ENCODE measurements around a stretch of chr1.

DNA sequence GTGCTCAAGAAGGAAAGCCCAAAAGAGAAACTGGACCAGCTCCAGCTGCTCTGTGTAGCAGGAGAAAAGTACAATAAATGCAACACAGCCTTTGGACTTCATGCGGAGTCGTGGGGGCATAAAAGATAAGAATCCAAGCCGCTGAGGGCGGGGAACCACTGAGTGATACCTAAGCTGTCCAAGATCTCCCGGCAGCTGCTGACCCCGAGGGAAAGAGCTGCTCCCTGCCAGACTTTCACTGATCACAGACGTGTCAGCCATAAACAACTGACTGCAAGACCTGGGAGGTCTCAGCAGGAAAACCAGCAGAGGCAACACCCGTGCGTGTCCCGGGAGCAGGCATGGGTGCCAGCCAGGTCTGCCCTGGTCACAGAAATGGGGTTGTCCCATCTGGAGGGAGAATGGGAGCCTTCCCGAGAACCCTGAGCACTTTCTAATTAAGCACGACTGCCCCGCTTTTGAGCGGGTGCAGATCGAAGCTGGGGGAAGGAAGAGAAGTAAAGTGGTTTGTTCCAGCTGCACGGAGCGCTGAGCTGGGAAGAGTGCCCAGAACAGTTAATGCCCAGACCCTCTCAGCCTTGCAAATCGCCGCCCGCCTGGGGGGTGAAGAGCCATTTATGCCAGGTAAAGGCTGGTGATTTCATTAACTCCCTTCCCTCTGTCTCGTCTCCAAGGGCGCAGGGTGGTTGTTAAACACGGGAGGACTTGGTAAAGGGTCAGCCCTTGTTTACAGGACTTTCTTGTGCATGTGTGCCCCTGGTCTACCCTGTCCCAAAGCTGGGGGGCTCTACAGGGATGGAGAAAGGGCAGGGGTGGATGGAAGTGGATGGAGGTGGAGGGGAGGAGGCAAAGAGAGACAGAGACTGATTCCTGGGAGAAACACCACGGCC lies 37.6 kb downstream of the C1orf127 start:
- PRO-cap, 2 experiments = no peak in any of the 2 experiments

DNA sequence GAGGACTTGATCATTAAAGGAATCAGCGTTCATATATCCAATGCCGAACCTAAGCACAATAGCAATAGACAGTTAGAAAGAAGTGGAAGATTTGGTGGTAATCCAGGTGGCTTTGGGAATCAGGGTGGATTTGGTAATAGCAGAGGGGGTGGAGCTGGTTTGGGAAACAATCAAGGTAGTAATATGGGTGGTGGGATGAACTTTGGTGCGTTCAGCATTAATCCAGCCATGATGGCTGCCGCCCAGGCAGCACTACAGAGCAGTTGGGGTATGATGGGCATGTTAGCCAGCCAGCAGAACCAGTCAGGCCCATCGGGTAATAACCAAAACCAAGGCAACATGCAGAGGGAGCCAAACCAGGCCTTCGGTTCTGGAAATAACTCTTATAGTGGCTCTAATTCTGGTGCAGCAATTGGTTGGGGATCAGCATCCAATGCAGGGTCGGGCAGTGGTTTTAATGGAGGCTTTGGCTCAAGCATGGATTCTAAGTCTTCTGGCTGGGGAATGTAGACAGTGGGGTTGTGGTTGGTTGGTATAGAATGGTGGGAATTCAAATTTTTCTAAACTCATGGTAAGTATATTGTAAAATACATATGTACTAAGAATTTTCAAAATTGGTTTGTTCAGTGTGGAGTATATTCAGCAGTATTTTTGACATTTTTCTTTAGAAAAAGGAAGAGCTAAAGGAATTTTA lies 9.8 kb downstream of the TARDBP start:
- PRO-cap, 2 experiments = no peak in any of the 2 experiments

DNA sequence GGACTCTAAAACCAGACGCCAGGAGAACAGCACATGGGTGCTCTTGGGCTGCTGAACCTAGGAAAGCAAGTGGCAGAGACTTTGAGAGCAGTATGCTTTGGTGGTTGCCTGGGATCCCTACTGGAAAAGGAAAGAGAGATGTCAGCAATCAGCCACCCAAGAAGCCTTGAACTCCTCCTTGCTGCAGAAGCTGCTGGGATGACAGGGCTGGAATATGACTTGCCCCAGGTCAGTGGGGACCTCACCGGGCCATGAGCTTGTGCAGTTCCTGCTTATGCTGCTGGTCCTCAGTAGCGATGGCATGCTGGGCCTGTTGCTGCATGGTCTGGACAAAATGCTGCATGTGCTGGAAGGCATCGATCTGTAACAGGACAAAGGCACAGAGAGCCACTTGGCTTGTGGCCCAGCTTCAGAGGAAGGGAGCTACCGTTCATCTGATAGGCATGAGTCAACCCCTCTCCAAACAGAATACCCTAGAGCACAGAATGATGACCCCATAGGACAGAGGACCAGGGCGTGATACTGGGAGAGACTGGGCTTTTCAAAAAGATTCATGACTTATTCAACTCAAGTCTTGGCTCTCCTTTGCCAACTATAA lies 34.5 kb upstream of the EXOSC10 start:
- PRO-cap, 2 experiments = no peak in any of the 2 experiments

DNA sequence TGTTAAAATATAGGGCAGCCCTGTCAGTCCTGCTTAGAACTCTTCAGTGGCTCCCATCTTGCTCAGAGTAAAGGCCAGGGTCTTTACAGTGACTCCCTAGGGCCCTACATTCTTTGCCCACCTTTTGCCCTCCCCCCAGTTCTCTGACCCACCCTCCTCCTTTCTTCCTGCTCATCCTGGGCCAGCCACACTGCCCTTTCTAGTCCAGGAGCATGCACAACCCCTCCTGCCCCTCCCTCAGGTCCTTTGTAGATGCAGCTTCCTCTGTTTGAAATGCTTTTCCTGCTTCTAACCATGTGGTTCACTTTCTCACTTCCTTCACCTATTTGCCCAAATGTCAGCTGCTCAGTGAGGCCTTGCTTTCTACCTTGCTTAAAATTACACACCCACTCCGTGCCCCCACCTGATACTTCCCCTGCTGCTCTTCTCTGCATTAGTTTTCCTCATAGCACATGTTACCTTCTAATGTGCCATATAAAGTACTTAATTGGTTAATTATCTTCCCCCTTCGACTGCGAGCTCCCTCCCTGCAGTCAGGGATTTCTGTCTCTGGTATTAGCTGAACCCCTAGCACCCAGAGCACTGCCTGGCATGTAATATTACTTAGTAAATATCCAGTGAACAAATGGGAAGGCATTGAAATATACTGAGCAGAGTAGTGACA lies 8.0 kb downstream of the UBIAD1 start:
- PRO-cap, 2 experiments = no peak in any of the 2 experiments

- PRO-cap, 2 experiments = no peak in any of the 2 experiments
Observed at GRCh38 chr1:11600961-11601323, 53.3 kb downstream of the FBXO2 start.

DNA sequence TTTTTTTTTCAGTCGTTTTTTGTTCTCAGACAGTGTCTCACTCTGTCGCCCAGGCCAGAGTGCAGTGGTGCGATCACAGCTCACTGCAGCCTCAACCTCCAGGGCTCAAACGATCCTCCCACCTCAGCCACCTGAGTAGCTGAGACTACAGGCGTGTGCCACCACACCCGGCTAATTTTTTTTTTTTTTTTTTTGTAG lies 19.4 kb downstream of the MTHFR start:
- PRO-cap, 2 experiments = no peak in any of the 2 experiments

GRCh38 chr1:11804484-11804731 lies 1.4 kb downstream of the MTHFR start:
- PRO-cap, 2 experiments = no peak in any of the 2 experiments

DNA sequence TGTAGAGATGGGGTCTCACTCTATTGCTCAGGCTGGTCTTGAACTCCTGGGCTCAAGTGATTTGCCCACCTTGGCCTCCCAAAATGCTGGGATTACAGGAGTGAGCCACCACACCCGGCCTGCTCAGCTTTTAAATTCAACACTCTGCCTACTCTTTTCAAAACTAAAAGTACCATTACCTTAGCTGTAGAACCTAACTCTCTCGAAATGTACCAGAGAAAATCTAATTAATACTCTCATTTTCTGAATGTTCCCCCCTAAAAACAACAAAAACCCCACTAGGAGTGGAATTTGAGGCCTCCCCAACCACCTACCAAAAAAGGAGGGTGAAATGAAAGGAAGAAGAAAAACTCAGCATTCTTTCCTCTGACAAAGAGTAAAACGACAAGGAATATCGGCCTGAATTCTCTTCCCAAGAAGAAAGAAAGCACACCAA lies 2.3 kb downstream of the NPPA start:
- PRO-cap, 2 experiments = no peak in any of the 2 experiments

DNA sequence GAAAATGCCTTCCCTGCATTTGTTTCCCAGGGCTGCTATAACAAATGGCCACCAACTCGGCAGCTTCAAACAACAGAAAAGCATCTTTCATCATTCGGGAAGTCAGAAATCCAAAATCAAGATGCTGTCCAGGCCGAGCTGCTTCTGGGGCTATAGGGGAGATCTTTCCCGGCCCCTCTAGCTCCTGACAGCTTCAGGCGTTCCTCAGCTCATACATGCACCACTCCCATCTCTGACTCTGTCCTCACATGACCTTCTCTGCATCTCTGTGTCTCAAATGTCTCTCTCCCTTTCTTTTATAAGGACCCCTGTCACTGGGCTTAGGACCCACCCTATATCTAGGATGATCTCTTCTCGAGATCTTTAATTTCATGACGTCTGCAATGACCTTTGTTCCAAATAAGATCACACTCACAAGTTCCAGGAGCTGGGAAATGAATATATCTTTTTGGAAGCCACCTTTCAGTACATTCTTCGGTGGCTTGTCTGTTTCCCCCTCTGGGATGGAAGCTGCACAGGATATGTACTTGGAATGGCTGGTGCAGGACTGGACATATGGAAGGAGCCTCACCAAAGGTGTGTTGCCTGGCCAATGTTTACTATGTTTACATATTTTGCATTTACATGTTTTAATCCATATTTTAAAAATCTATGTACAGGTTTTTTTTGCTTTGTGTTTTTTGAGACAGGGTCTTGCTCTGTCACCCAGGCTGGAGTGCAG lies 13.9 kb upstream of the NPPB start:
- PRO-cap, 2 experiments = no peak in any of the 2 experiments

- PRO-cap, 2 experiments = no peak in any of the 2 experiments
Observed at GRCh38 chr1:11913193-11913712, 13.0 kb downstream of the KIAA2013 start.

DNA sequence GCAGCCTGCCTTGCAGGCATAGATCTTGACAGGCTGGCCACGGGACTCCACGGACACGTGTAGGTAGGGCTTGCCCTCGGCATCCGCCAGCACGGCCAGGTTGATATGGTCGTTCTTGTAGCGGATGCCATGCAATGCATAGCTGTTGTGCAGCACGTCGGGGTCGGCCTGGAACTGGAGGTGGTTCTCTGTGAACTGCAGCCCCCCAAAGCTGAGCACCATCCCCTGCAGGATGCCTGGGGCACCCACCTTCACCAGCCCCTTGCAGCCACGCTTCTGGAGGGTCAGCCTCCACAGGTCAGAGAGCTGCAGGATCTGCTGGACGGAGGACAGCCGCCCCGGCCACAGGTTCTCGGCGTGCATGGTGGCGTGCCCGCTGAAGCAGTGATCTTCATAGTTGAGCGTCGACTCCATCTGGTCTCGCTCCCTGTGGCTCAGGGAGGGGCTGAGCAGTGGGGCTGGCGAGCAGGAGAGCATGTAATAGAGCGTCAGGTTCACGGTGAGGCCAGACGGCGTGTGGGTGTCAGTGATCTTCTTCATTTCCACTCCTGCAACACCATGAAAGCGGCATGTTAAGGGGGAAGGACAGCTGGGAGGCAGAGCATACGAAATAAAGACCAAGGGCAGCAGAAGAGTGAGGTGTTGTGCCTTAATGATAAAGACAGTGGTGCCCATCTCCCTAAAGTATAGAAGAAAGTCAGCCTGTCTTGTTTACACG lies 3.1 kb downstream of the KIAA2013 start:
- PRO-cap, 2 experiments = no peak in any of the 2 experiments

DNA sequence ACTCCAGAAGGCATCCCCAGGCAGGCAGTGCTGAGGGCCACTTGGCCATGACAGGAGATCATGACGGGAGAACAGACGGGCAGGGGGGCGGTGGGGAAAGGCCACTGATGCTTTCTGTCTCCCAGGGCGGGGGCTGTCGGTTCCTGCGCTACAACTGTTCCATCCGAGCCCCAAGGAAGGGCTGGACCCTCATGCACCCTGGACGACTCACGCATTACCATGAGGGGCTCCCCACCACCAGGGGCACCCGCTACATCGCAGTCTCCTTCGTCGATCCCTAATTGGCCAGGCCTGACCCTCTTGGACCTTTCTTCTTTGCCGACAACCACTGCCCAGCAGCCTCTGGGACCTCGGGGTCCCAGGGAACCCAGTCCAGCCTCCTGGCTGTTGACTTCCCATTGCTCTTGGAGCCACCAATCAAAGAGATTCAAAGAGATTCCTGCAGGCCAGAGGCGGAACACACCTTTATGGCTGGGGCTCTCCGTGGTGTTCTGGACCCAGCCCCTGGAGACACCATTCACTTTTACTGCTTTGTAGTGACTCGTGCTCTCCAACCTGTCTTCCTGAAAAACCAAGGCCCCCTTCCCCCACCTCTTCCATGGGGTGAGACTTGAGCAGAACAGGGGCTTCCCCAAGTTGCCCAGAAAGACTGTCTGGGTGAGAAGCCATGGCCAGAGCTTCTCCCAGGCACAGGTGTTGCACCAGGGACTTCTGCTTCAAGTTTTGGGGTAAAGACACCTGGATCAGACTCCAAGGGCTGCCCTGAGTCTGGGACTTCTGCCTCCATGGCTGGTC lies 5.5 kb upstream of the MFN2 start:
- PRO-cap, 2 experiments = no peak in any of the 2 experiments

- PRO-cap, 2 experiments = no peak in any of the 2 experiments
Observed at GRCh38 chr1:12079536-12079884, 16.4 kb downstream of the TNFRSF8 start.

DNA sequence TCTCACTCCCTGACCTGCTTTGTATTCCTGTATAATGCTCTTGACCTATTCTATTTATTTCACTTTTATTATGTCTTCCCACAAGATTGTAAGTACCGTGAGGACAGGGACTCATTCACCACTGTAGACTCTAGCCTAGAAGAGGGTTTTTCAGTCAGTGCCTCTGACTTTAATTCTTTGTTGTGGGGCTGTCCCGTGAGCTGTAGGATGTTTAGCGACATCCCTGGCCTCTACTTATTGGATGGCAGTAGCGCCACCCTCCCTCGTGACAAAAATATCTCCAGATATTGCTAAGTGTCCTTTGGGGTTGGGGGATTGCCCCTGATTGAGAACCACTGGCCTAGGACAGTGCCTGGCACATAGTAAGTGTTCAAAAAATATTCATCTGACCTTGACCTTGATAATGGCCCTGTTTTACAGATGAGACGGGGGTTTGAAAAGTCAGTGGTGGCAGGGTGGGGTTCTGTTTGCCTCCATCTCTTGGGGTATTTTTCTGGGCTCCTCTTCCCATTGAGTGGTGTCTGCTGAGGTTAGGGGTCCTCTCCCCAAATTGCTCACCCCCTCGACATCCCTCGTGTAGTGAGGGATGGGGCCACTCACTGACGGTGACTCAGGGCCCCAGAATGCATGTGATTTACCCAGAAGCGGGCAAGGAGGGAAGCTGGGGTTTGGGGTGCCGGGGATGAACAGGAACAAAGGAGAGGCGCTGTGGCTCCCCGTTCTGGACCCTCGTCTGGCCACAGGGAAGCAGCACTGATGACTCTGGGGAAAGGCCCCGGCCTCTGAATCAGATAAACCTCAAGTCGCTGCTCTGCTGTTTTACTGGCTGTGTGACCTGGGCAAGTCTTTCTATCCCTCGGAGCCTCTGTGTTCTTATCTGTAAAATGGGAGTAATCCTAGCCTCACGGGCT lies 5.0 kb downstream of the TNFRSF1B start:
- PRO-cap, 2 experiments = no peak in any of the 2 experiments

GRCh38 chr1:12185352-12186534 lies 19.0 kb downstream of the TNFRSF1B start:
- PRO-cap, 2 experiments = no peak in any of the 2 experiments

- PRO-cap, 2 experiments = no peak in any of the 2 experiments
Observed at GRCh38 chr1:12205318-12205555, 24.6 kb upstream of the VPS13D start.

DNA sequence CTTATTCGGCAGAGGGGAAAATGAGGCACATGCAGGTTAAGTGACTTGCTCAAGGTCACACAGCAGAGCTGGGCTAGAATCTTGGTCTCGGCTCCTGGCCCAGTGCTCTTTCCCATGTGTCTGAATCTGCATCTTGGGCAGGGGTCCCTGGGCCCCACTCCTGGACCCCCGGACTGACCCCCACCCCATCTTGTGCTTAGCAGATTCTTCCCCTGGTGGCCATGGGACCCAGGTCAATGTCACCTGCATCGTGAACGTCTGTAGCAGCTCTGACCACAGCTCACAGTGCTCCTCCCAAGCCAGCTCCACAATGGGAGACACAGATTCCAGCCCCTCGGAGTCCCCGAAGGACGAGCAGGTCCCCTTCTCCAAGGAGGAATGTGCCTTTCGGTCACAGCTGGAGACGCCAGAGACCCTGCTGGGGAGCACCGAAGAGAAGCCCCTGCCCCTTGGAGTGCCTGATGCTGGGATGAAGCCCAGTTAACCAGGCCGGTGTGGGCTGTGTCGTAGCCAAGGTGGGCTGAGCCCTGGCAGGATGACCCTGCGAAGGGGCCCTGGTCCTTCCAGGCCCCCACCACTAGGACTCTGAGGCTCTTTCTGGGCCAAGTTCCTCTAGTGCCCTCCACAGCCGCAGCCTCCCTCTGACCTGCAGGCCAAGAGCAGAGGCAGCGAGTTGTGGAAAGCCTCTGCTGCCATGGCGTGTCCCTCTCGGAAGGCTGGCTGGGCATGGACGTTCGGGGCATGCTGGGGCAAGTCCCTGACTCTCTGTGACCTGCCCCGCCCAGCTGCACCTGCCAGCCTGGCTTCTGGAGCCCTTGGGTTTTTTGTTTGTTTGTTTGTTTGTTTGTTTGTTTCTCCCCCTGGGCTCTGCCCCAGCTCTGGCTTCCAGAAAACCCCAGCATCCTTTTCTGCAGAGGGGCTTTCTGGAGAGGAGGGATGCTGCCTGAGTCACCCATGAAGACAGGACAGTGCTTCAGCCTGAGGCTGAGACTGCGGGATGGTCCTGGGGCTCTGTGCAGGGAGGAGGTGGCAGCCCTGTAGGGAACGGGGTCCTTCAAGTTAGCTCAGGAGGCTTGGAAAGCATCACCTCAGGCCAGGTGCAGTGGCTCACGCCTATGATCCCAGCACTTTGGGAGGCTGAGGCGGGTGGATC lies 22.9 kb upstream of the VPS13D start:
- PRO-cap, 2 experiments = no peak in any of the 2 experiments

- PRO-cap, 2 experiments = no peak in any of the 2 experiments
Observed at GRCh38 chr1:12345314-12345852, 115.6 kb downstream of the VPS13D start.

GRCh38 chr1:12345853-12346221 lies 116.0 kb downstream of the VPS13D start:
- PRO-cap, 2 experiments = no peak in any of the 2 experiments

DNA sequence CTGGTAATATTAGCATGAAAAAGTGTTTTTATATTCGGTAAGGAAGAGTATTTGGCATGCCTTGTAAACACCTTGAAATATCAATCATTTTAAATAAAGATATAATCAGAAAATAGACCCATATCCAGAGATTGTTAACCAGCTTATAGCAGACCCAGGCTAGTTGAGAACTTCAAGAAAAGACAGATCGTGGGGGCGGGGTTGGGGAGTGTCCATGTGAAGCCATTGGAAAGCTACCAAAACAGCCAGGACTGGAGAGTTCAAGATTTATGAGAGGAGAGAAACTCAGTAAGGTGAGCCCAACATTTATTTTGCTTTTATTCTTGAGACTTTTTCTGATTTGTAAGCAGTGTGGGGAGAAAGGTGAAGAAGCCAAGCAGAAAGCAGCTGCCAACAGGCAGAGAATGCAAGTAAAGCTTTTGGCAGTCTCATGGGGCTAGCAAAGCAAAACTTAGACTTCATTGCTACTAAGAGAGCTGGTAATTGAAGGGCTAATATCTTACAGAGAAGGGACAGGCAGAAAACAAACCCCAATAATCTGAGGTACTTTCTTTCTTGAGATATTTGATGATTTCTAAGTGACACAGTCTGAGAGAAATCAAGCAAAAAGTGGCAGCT lies 179.9 kb downstream of the VPS13D start:
- PRO-cap, 2 experiments = no peak in any of the 2 experiments